SJSA1 (cell line): ENCODE data around the genes EGR4 and DUSP11.

GRCh38 chr2:71702362-71702761 is 235.9 kb downstream of the DYSF start:
- RAMPAGE, long total RNA = no peak

GRCh38 chr2:72033614-72034382 is 113.9 kb downstream of the CYP26B1 start:
- RAMPAGE, long total RNA = no peak

- RAMPAGE, long total RNA = no peak
Measured at GRCh38 chr2:72148098-72148688, 531 bp upstream of the CYP26B1 start.

DNA sequence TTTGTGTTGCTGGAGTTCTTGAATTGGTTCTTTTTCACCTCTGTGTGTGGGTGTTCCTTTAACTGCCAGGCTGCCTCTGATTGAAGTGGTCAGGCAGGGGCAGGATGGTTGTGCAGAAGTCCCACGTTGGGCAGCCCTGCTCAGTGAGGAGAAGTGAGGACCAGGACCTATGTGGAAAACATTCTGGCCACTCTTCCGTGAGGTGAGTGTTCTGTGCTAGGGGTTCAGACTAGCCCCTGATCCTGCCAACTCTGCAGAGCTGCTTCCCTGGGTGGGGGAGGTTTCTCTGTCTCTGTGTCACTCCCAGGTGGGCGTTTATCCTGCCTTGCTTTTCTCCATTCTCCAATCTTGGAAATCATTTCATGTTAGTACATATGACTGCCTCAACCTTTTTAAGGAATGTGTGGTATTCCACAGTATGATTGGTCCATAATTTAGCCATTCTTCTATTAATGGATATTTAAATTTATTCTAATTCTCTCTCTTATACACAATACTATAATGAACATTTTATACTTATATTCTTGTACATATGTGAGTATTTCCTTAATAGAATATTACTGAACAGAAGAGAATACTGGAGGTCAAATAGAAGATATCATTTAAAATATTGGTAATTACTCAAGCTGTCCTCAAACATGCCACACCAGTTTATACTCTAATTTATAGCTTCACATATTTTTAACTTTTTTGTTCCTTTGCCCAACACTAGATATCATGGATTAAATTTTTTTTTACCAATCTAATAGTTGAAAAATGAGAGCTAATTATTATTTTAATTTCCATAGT is 156.3 kb upstream of the CYP26B1 start:
- RAMPAGE, long total RNA = no peak

- RAMPAGE, long total RNA = no peak
Measured at GRCh38 chr2:72984117-72984680, 66.9 kb downstream of the EMX1 start.

DNA sequence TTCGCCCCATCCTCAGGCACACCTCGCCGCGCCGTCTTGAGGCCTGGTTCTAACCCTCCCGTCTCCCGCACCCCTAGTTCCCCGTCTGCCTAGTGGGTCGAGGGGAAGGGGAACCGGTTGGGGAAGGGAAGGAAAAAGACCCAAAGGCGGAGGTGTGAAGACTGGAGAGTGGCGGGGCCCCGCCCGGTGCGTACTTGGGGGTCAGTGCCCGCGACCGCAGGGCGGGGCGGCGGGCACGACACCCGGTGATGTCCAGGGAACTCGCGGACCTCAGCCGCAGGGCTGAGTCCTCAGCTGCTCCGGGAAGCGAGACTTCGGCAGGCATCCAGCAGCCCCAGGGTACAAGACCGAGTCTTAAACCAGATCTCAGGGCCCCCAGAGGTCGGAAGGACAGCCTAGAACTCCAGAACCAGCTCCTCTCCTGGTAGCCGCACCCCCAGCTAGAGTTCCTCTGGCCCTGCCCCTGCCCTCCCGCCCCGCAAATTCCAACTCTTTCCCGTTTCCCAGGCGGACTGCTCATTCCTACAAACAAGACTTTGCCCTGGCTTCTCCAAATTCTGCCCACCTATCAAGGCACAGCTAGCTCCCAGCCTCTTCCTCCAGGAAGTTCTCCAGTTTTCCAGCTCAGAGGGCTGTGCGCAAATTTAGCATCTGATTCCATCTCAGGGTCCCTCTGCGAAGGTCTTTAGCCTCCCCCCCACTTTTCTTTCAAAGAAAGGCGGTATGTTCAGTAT is 26.1 kb upstream of the NOTO start:
- RAMPAGE, long total RNA = no peak

DNA sequence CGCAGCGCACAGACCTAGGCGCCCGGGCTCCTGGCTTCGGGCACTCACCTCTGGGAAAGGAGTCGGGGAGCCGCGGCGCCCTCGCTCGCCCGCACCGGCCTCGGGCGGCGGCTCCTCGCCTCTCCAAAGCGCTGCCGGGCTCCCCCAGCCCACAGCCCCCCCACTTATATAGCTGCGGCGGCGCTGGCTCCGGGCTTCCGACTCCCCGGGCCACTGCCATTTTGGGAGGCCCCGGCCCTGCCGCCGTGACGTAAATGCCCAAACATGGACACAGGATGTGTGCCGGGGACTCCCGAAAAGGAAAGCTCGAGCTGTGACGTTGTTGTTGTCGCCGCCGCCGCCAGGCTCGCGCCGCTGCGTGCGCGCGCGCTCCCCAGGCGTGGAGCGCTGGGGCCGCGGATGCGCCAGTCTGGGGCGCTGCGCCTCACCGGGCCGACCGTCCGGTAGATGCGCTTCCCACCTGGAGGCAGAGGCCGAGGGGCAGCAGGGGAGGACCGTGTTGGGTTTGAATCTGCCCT is at the start of gene EGR4:
EGR4 (minus strand) TSS at position 142 of the 518 bp plus-strand sequence.
- RAMPAGE, long total RNA = no peak

DNA sequence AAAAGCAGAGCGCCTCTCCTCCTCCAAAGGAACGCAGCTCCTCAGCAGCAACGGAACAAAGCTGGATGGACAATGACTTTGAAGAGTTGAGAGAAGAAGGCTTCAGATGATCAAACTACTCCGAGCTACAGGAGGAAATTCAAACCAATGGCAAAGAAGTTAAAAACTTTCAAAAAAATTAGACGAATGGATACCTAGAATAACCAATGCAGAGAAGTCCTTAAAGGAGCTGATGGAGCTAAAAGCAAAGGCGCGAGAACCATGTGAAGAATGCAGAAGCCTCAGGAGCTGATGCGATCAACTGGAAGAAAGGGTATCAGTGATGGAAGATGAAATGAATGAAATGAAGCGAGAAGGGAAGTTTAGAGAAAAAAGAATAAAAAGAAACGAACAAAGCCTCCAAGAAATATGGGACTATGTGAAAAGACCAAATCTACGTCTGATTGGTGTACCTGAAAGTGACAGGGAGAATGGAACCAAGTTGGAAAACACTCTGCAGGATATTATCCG is 76.0 kb downstream of the ALMS1 start:
- RAMPAGE, long total RNA = no peak

DNA sequence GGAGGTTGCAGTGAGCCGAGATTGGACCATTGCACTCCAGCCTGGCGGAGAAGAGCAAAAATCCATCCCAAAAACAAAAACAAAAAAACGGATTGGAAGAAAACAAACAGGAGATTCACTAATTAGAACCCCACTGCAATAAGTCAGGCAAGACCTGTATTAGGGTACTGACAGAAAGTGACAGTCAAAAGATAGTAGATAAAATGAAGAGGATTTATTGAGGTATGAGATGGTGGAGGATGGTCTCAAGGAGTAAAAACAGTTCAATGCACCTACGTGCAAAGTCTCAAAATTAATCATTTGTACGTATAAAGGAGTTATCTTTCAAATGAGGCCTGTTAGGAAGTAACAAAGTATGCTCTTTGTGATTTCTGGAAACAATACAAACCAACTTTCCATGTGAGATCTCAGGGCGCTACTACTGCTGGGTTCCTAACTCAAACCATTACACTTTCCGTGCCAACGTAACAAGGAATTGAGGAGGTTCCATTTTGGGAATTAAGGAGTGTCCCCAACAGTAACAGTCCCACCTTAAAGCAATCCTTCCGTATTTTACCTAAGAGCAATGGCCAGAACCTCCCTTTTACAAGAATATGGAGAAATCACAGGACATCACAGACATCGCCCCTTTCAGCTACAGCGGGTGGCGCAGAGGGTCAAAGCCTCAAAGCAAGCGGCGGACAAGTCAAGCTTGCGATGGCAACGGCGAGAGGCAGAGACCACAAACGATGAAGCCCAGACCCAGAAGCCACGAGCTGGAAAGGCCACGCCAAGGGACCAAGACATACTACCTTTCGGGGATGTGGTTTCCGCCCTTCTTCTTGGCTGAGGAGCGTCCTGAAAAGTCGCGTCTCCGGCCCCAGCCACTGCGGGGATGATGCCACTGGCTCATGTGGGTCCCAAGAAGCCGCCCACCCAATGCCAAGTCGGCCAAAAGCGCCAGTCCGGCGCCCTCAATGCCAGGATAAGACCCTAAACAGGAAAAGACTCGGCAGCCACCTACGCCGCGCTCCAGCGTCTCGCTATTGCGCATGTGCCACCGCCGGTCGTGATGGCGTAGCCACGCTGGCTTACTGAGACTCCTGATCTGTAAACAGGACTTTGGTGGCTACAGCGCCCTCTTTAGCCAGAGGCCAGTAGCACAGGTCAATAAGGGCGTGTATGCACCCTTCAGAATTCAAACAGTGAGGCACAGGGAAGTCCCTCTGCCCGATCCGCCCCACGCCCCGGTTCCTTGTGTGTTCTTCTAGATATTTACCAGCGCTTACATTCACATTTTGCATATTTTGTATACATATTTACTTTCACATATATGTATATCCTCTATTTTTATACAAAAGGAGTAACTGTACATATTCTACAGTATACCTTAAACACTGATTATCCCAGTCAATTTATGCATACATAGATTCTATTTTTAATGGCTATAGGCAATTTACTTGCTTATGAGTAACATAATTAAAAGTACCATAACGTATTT is at the start of gene DUSP11:
DUSP11 (minus strand) TSS at position 1,021 of the 1,480 bp plus-strand sequence.
- RAMPAGE, long total RNA = no peak

DNA sequence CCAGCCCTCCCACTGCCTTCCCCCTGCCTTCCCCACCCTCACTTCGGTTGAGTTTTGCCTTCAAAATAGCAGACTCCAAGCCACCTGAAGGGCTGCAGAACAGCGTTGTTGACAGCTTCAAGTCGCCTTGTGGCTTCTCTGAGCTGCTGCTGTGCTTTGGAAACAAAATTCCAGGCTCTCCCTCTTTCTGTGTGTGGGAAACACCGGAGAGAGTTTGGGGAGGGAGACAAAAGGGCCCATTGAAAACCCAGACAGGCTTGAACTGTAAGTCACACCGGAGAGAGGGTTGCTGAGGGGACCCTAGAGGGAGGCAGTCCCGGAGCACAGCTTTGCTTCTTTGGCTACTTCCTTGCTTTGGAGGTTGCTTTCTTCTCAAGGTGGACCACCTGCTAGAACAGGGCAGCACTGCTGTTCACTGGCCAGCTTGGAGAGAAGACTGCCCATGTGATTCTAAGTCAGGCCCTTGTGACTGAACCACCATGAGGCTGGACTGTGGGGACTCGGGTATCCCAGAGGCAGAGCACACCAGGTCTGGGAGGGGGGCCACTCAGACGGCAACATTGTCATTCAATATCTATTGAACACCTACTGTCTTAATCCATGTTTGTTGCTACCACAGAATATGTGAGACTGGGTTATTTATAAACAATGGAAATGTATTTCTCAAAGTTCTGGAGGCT is 4.4 kb downstream of the ACTG2 start:
- RAMPAGE, long total RNA = no peak

GRCh38 chr2:73919789-73920093 is 6.9 kb upstream of the DGUOK start:
- RAMPAGE, long total RNA = no peak

DNA sequence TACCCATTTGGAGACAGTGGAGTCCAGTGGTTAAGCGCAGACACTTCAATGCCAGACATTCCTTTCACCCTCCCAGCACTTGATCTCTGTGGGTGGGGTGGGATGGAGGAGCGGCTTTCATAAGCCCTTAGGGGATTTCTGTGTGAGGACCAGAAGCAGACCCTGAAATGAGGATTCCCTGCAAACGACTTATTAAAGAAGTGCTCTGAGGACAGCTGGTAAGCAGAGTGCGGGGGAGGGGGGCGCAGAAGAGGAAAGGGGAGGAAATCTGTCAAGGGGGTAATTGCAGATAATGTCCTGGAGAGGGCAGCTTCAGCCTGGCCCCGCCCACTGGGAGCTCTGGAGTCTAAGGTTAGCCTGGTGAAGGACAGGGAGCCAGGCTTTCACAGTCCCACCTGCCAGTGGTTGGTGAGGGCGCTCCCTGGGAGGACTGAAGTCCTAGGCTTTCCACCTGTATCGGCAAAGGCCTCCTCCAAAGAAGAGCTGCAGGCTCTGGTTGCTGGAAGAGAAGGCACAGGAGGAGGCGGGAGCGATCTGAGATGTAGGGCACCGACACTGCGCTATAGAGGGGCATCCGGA is 5.5 kb upstream of the DGUOK start:
- RAMPAGE, long total RNA = no peak

- RAMPAGE, long total RNA = no peak
Measured at GRCh38 chr2:73951307-73951868, 24.7 kb downstream of the DGUOK start.

DNA sequence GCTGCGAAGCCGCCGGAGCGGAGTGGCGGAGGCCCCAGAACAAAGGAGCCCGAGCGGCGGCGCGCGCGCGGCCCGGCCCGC is 484 bp downstream of the TET3 start:
- RAMPAGE, long total RNA = no peak

DNA sequence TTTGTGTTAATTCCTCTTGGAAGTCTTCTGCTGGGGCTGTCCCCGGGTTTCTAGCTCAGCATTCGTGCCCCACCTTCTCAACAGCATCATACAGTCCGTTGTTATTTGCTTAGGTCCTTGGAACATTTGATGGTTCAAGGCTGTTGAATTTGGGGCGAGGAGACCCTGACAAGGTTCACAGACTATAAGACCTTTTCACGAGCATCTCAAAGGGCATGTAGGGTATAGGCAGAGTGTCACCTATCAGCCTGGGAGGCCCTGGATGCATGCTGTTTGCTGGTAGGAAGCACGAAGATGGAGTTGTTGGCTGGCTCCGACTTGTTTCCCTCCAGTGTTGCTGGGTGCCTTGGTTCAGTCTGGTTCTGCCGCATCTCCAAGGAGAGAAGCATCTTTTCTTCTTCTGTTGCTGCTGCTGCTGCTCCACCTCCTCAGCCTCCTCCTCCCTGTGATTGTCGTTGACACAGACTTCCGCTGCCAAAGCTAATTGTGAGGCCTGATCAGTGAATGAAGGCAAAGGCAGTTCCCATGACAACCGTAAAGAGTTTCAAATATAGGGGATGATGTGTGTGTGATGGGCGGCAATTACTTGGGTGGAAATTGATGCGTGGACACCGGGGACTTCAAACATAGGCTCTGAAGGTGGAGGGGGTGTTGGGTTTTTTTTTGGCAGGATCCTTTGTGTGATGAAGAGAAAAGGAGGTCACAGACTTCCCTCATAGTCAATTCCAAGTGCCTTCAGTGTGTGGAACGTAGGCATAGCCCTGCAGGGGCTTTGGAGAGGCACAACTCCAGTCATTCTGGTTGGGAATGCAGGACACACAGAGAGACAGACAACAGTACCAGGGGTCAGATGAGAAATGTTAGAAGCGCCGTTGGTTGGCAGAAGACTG is 13.7 kb downstream of the TET3 start:
- RAMPAGE, long total RNA = no peak

DNA sequence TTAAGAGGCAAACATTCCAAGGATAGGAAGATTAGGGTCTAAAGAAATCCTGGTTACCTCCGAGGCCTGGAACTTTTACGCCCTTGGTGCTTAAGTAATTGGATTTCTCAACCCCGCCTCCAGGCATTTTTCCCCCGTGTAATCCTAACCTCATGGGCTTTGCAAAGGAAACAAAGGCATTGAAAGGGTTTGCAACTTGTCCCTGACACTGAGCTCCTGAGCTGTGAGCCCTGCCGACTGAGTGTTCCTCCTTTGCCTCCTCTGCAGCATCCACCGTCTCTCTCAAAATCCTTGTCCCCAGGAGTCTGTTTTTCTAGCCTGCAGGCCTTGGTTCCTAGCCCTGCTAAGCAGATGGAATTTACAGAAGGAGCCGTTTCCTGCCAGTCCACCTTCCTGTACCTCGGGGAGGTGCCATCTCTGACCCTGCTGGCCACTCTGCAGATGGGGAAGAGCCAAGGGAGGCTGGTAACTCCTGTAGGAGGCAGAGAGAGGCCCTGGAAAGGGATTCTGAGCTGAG is 24.2 kb downstream of the TET3 start:
- RAMPAGE, long total RNA = no peak

DNA sequence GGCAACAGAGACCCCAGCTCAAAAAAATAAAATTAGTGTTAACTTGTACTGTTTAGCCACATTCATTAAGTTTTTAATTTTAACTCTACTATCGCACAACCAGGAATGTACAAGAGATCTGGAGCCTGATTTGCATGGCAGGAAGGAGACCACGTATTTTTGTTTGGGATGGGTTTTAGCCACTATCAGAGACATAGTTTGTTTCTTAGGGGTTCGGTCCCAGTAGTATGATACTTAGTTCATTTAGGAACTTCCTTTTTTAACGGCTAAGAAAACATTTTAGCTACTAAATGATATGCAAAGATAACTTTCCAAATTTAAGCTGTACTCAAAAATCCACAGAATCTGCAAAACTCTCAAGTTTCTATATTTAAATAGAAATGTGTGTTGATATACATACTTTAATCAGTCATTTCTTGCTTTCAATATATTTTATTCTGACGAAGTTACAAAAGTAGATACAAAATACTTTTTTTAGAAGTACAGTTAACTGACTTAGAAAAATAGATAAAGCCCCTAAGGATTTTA is 4.5 kb upstream of the BOLA3 start:
- RAMPAGE, long total RNA = no peak

GRCh38 chr2:74167523-74167931 is 11.2 kb downstream of the MOB1A start:
- RAMPAGE, long total RNA = no peak

GRCh38 chr2:74205394-74206019 is 7.1 kb downstream of the MTHFD2 start:
- RAMPAGE, long total RNA = no peak

DNA sequence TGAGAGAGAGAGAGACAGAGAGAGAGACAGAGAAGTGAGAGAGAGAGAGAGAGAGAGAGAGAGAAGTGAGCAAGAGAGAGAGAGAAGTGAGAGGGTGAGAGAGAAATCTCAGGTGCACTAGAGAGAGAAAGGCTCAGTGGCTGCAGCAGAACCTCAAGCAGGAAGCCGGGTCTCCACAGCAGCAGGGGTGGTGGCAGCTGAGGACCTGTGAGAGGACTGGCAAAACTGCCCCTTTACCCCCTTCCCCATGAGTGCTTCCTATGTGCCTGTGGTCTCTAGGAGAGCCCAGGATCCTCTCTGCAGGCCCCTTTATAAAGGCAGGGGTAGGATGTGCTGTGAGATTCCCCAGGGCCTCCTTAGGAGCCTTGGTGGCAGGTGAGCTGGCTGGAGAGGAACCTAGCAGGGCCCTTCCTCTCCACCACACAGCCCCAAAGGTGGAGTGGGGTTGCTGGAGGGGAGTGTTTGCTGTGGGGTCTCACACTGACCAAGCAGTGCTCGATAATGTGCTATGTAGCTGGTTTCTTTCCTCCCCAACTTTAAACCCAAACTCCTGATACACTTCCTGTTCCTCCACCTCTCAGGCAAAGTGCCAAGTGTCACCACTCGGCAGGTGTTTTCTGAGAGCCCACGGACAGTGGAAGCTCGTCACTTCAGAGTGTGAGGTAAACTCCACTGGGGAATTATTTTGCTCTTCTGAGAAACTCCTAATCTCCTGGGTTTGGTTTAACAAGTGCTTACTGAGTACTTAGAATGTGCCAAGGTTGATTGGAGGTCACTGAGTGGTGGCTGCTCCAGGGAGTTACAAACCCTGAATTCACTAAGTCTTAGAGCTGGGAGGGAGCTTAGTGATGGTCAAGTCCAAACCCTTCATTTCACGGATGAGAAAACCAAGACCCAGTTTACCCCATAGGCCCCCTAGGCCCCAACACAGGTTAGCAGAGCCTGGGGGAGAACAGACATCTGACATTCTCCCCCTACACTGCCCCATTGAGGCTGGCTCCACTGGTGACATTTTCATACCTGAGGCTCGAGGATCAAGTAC is 52.3 kb downstream of the SLC4A5 start:
- RAMPAGE, long total RNA = no peak